ENCODE measurements around a stretch of chr16.

GRCh38 chr16:53435068-53435779 is 953 bp downstream of the RBL2 start:
- RRBS = 3% methylated on average over 3 of the region's 29 CpGs

GRCh38 chr16:53780090-53780400 is 76.1 kb downstream of the FTO start:
- RRBS = no CpG with 5 or more reads among the region's 1 CpG

DNA sequence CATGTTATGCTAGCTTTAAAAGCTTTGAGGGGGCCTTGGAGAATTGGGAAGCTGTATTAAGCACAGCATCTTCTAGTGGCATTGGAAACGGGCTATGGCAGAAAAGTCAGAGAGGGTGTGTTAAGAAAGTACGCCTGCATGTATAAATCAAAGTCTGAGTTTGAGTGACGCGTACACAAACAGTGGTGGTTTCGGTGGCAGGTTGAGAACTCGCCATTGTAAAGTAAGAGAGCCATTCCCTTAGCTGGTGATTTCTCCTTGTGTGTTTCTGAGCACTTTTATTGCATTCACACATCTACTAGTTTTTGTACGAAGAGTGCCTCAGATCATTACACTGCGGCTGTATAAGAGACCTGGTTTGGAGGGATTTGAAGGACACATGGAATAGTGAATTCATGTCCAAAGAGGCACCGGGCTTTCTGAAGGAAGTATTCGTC is 243.9 kb downstream of the FTO start:
- RRBS = no CpG with 5 or more reads among the region's 10 CpGs

DNA sequence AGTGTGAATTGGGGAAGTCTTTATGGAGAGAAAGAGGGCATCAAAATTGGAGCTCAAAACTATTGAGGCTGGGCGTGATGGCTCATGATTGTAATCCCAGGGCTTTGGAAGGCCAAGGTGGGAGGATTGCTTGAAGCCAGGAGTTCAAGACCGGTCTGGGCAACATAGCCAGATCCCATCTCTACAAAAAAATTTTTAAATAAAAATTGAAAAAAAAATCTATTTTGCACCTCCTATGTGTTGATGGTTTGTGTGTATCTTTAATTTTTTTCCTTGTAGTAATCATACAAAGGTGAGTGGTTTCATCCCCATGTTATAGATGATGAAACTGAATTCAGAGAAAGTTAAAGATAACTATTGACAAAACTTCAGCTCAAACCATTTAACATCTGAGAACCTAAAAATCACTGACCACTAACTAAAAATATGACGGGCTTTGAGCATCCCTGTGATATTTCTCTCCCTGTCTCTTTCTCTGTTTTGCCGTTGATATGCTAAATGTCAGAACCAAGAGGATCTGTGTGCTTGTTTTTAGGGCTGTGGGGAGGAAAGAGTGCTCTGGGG is 251.9 kb downstream of the FTO start:
- RRBS = no CpG with 5 or more reads among the region's 4 CpGs

GRCh38 chr16:54063209-54064046 is 223.2 kb downstream of the IRX3 start:
- RRBS = no CpG with 5 or more reads among the region's 14 CpGs

DNA sequence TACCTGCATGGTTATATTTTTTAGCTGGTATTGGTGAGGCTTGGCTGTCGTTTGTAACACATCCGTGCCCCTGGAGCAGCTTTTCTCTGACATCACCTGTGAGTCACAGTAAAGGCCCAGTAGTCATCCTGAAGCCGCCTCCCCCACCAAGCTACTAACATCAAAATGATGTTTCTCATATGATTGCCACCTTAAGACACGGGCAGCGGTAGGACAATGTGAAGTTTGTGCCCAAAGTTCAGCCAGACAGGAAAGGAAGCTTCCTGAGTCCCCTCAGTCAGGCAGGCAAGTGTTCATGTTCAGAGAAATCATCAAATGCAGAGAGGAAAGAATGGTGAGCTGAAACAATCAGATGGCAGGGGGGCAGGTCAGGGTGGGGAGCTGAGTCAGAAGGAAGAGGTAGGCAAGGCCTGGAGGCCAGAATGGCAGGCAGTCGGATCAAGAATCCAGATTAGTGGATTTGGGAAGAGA is 209.2 kb downstream of the IRX3 start:
- RRBS = no CpG with 5 or more reads among the region's 6 CpGs

DNA sequence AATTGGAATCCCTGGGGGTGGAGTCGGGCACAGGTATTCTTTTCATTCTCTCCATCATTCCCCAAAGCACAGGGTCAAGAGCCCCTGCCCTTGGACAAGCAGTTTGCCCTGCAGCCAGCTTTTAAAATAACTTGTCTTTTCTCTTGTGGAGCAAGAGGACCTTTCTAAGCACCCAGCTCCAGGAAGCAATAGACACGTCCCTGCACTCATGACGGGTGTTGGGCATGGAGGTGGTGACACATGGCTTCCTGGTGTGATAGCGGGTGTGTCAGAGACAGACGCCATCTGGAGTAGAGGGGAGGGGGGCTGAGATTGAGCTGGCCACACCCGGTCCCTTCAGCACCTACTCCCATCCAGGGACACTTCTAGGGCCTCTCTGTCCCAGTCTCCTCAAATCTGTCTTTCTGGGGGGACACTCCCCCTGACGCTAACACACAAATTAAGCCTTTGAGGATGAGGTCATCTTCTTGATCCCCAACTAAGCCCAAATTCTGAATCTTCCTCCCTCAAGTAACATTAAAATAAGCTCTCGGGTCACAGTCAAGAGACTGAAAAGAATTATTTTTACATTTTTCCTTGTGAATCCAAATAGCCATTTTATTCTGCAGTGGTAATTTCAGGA is 216.5 kb upstream of the IRX3 start:
- RRBS = no CpG with 5 or more reads among the region's 8 CpGs

DNA sequence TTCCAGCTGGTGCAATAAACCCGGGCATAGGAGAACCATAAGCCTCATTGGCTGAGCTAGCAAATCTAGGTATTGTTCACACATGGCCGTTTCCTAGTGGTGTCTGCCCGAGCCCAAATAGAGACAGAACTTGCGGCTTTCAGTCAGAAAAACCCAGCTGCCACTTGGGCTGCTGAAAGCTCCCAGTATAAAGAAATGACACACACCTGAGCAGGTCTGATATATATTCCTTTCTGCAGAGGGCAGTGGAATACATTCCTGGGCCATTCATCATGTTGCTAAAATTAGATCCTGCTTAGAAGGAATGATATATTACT is 83.9 kb upstream of the IRX5 start:
- RRBS = no CpG with 5 or more reads among the region's 4 CpGs

GRCh38 chr16:54934453-54935403 is 4.1 kb downstream of the IRX5 start:
- RRBS = no CpG with 5 or more reads among the region's 37 CpGs

DNA sequence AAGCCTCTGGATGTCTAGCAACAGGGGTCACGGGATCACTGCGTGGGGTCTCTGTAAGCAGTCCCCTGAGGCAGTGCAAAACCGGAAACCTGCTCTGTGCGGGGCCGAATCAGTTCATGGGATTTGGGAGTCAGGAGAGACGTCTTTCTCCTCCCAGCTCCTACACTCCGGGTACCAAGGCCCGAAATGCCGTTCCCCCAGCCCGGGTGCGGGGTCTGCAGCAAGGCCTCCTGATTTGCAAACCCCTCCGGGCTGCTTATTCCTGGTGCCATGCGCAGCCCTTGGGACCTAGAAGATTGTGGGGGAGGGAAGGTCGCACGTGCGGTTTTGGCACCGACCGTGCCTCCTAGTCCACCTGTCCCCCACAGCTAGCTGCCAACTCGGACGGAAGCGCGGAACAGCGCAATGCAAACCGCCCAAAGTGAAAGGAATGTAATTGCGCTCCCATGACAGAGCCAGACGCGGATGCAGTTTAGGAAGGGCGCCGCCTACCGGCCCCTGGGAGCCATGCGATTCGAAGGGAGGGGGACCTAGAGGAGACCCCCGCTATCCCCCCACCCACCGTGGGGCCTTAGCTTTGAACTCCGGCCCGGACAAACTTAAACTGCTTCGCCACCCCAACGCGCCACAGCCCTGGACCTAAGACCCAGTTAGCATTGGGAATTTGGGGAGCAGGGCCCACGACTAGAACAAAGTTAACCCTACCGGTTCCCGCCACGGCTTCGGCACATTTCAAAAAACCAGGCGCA is 6.6 kb downstream of the IRX5 start:
- RRBS = 95% methylated on average over 18 of the region's 45 CpGs

DNA sequence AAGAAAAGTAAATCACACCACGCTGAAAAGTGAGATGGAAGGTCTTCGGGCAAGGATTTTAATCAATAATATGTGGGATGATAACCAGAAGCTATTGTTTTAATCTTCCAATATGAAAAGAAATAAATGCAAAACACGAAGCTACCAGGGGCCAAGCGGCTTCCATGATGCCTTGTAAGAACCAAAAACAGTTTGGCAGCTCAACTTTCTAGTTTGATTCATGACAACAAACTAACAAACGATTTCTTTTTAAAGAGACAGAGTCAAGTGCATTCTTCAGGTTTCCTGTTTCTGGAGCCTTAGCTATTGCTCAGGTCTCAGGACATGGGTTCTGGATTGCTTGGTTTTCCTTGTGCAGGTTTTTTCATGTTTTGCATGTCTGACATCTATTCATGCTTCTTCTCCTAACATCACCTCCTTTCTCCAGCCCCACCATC is 67.6 kb downstream of the IRX6 start:
- RRBS = no CpG with 5 or more reads among the region's 5 CpGs

GRCh38 chr16:56190863-56191153 is 481 bp upstream of the GNAO1 start:
- RRBS = 8% methylated on average over 29 of the region's 39 CpGs

DNA sequence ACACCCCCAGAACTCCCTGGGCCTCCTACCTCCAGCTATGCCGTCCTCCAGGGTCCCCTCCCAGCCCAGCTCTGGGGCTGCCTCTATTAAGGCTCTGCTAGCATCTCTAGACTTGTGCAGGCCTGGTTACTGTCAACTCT is 20.0 kb downstream of the GNAO1 start:
- RRBS = no CpG with 5 or more reads among the region's 1 CpG

GRCh38 chr16:56211532-56212060 is 20.3 kb downstream of the GNAO1 start:
- RRBS = no CpG with 5 or more reads among the region's 7 CpGs

DNA sequence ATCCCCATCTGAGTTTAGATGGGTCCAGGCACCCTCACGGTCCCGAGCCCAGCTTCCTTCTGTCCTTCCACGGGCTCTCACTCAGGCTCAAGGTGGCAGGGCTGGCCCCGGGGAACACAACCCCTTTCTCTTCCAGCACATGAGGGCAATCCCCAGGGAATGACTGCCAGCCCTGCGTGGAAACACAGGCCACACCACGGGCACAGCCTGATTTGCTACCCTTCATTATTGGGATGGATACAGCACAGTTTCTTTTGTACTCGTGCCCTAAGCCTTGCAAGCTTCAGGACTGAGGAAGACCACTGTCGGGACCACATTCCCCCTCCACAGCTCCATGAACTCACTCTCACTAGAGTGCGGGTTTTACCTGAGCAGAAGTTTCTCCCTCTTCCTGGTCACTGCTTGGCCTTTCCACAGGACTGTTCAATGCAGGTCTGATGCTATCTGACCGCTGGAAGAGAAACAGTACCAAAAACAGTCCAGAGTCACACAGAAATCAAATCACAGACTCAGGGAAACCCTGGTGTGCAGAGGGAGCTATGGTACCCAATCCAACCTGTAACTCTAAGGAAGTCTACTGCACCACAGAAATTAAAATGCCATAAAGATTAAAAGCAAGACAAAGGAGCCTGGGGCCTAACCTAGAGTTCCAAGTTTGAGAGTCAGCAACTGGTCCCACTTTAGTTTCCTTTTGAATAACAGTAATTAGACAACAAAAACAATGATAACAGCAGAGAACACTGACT is 58.1 kb downstream of the AMFR start:
- RRBS = no CpG with 5 or more reads among the region's 10 CpGs

DNA sequence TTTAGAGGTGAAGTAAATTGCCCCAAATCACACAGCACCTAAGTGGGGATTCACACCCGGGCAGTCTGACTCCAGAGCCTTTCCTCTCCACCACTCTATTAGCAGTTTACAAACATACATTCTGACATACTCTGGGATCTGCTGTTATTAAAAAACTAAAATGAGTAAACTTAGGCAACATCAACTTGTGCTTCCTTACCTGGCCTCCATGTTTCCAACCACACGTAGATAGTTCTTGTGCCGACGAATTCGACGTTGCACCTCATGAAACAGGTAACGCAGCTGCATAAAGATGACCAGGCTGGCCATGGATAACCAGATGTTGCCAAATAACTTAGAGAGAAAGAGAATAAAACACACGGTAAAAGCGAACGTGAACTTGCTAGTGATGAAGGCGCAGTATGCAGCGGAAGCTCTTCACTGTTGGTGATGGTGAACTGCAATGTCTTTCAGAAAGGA is 22.5 kb downstream of the AMFR start:
- RRBS = no CpG with 5 or more reads among the region's 12 CpGs

DNA sequence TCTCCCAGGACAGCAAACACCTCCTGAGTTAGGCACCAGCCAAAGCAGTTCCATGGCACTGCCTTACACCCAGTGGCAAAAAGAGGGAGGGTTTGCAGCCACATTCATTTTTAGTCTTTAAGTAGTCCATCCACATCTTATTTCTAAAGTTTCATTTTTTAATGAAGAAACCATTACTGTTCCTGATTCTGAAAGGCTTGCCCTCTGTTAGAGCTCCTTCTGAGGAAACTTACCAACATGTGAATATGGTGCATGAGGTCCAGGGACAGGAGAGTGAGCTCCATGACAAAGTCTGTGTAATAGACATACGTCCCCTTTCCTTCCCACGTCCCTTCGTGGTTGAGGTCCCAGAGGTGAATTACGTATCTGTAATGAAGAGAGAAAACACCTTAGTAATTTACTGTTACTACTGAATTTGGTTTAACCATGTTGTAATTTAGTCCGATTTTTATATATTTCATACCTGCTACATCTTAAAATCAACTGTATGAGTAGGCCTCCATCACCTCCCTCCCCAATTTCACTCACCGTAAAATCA is 20.6 kb downstream of the AMFR start:
- RRBS = no CpG with 5 or more reads among the region's 6 CpGs

DNA sequence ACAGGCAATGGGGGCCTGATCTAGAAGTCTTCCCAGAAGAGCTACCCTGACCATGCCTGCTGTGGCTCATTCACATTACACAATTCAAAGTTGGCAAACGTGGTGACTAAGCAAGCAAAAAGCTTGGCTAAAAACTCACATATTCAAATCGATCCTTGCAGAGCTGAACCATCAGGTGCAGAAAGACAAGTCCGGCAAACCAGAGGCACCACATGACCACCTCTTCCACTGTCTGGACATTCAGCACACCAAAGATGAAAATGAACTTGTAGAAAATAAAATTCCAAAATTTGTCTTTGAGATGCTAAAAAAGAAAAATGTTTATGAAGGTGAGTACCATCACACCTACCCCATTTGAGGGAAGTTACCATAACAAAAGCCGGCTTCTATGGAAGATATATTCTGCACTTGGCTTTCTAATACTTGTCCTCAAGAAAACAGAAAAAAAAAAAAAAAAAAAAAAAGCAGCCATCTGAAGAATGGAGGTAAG is 16.0 kb downstream of the AMFR start:
- RRBS = no CpG with 5 or more reads among the region's 4 CpGs

DNA sequence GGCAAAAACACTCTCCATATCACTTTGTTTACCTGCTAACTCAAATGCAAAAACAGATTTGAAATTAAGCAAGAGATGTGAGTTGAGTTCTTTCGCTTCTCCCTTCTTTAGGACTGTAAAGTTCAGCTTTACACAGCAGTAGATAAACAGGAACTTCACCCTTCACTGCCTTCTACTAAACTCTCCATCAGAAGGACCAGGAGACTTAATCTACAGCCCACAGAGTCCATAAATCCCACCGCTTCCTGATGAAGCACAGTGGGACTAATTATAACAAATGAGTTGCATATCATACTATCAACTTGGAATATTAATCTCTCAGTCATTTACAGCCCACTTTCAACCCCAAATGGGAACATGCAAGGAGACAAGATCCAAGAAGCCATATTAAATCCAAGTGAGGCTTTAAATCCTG is 1.7 kb downstream of the AMFR start:
- RRBS = no CpG with 5 or more reads among the region's 2 CpGs

- RRBS = no CpG with 5 or more reads among the region's 2 CpGs
Observed at GRCh38 chr16:56609748-56610042, 1.3 kb downstream of the MT2A start.